Measurements from ENCODE around the gene SSR1.

DNA sequence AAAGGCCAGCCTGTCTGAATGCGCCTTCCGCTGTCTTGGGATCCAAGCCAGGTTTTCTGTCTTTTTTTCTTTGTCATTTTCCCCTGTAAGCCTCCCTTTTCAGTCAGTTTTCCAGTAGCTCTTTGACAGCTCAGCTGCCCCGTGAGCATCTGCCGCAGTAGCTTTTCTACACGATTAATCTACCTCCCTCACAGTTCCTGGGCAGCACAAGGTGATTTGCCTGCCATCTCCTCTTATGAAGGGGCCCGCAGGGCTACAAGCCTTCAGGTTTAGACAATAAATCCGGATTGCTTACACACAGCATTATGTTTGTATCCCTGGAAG, 77.0 kb downstream of the LY86 start:
- RRBS = no CpG with 5 or more reads among the region's 7 CpGs
CAGE:
- cytosol, long polyA plus RNA = no peak
- long polyA plus RNA = no peak
- nucleus, long polyA plus RNA = no peak

DNA sequence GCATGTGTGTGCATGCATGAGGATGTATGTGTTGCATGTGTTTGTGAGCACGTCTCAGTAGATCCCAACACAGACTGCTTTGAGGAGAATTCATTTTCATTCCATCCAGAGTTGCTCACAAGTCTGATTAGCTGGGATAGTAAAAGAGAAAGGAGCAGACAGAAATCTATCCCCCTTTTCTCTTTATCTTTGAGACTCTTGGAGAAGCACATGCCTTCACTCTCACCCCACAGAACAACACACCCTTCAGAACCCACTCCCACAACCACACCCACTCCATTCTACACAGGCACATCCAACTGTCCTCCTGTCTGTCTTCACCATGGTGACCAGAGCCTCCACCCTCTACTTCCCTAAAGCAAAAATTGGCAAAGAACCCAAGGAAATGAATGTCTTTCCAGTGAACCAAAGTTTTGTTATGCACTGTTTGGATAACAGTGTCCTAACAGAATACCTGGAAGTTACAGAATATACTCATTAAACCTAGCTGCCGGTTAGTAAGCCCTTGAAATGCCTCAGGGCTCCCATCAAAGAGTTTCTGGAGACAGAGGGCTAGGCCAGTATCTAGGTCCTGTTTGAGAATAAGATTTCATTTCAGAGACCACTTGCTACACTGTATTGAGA, 100.9 kb downstream of the LY86 start:
- RRBS = no CpG with 5 or more reads among the region's 2 CpGs
CAGE:
- cytosol, long polyA plus RNA = no peak
- long polyA plus RNA = no peak
- nucleus, long polyA plus RNA = no peak

DNA sequence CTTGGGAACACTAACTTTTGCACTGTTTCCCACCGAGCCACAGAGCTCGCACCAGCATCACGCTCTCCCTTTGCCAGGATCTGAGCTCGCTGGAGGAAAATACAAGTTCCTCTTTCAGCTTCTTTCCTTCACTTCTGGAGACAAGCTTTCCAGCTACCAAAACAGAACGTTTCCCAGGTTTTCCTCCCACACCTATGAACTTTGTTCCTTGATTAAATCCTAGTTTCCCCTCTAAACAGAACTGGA, 135.3 kb downstream of the LY86 start:
- RRBS = no CpG with 5 or more reads among the region's 5 CpGs
CAGE:
- cytosol, long polyA plus RNA = no peak
- long polyA plus RNA = no peak
- nucleus, long polyA plus RNA = no peak

DNA sequence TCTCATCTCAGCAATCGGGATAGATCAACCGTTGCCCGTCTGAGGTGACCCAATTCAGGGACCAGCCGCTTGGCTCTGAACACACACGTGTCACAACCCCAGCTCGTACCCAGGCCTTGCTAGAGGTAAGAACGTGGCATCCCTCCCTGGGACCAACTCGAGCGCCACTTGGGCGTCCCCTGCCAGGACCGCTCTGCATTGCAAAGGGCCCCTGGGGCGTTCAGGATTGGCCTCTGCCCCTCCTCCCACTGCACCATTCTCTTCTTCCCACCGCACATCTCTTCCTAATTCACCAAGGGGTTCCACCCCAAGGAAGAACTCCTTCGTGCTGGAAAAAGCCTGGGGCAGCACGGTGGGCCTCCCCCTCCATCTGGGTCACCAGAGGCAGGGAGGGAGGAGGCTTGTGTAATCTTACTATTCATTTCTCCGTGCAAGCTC, 136.7 kb downstream of the LY86 start:
- RRBS = no CpG with 5 or more reads among the region's 16 CpGs
CAGE:
- cytosol, long polyA plus RNA = no peak
- long polyA plus RNA = no peak
- nucleus, long polyA plus RNA = no peak

DNA sequence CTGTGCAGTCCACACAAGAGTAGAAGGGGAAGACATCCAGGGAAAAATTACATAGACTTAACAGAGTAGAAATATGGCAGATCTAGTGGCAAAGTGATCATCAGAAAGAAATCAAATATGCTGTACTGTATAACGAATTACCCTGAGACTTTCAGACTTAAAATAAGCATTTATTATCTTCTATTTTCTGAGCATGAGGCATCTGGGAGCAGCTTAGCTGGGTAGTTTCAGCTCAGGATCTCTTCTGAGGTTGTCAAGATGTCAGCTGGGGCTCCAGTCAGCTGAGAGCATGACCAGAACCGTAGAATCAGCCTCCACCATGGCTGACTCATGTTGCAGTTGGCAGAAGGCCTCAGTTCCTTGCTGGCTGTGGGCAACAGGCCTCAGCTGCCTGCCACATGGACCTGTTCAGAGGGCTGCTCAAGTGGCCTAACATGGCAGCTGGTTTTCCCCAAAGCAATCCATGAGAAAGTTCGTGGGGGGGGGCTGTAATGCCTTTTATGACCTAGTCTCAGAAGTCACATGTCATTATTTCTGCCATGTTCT, 142.2 kb downstream of the LY86 start:
- RRBS = no CpG with 5 or more reads among the region's 3 CpGs
CAGE:
- cytosol, long polyA plus RNA = no peak
- long polyA plus RNA = no peak
- nucleus, long polyA plus RNA = no peak

DNA sequence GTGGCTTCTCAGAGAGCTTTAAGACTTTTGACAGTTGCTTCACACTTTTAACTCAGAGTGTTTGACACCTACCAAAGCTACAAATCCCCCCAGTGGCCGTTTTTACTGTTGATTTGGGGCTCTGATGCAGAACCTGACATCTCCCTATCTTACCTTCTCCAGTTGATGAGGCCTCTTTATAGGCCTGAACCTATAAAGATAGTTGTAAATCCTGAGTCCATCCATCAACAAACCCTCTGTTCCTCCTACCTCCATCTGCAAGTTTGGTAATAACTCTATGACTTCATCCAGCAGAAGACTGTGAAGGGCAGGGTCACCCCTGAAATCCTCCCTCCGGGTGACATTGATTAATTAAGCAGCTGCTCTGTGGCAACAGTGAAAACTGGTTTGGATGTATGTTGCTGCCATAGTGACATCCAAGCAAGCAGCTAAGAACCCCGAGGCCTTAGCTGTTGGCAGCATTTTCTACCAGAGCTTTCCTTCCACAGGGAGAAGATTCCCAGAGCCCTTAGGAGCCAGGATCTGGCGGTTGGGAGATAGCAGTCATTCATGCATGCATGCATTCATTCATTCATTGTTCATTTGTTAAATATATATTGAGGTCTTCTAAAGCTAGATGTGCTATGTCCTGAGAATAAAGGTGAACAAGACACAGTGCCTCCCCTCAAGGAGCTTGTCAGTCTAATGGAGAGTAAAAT, 226.0 kb upstream of the RREB1 start:
- RRBS = no CpG with 5 or more reads among the region's 4 CpGs
CAGE:
- cytosol, long polyA plus RNA = no peak
- long polyA plus RNA = no peak
- nucleus, long polyA plus RNA = no peak

DNA sequence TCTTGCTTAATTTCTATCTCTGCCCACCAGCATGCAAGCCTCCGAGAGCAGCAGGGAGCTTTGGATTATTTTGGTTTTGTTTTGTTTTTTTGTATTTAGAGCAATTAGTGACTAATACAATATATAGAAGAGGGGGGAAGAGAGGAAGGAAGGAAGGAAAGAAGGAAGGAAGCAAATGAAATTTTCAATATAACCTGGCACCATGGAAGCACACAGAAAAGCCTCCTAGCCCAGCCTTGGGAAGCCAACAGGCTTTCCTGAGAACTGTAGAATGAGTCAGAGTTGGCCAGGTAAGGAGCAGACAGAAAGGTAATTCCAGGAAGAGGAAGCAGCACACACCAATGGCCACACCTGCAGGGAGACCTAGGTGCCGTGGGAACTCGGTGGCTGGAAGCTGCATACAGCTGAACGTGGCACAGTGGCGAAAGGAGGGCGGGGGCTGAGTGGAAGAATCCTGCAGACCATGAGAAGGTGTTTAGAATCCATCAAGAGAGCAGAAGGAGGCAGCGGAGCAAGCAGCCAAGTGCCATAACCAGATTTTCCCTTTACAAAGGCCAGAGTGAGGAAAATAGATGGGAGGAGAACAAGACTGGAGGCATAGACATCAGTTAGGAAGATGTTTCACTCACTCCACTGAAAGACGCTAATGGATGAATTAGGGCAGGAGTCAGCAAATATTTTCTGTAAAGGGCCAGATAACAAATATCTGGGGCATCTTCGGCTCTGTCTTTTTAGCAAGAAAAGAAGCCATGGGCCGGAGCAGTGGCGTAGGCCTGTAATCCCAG, 224.7 kb upstream of the RREB1 start:
- RRBS = no CpG with 5 or more reads among the region's 11 CpGs
CAGE:
- cytosol, long polyA plus RNA = no peak
- long polyA plus RNA = no peak
- nucleus, long polyA plus RNA = no peak

DNA sequence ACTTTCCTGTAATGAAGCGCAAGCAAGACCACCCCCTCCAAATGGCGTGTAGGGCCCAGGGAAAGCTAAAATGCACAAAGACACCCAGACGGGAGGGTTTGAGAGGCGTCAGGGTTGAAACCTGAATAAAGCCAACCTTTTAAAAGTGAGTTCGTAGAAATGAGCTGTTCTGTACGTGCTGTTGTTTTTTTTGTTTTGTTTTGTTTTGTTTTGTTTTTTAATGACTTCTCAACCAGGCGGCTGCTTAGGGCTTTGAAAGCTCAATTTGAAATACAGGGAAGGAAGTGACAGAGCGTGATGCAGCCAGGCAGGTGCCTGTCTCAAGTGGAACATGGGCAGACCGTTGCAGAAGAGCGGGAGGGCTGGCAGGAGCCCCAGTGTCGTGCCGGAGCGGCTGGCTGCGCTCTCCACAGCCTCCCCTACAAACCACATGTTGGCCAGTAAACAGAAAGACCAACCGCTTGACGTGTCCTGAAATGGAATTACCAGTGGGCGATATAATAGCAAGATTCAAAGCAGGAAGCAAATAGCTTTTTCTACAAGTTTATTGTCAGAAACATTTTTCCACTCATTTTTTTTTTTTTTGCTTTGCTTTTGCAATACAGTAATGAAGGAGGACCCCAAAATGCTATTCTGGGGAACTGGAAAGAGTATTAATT, 164.9 kb upstream of the RREB1 start:
- RRBS = no CpG with 5 or more reads among the region's 17 CpGs
CAGE:
- cytosol, long polyA plus RNA = no peak
- long polyA plus RNA = no peak
- nucleus, long polyA plus RNA = no peak

- RRBS = 37% methylated on average over 7 of the region's 19 CpGs
CAGE:
- cytosol, long polyA plus RNA = no peak
- long polyA plus RNA = no peak
- nucleus, long polyA plus RNA = no peak
Observed at GRCh38 chr6:7050498-7051201, 57.1 kb upstream of the RREB1 start.

- RRBS = under 1% methylated on average over 22 of the region's 74 CpGs
CAGE:
- cytosol, long polyA plus RNA = no peak
- long polyA plus RNA = no peak
- nucleus, long polyA plus RNA = no peak
Observed at GRCh38 chr6:7140500-7141590, 33.1 kb downstream of the RREB1 start.

DNA sequence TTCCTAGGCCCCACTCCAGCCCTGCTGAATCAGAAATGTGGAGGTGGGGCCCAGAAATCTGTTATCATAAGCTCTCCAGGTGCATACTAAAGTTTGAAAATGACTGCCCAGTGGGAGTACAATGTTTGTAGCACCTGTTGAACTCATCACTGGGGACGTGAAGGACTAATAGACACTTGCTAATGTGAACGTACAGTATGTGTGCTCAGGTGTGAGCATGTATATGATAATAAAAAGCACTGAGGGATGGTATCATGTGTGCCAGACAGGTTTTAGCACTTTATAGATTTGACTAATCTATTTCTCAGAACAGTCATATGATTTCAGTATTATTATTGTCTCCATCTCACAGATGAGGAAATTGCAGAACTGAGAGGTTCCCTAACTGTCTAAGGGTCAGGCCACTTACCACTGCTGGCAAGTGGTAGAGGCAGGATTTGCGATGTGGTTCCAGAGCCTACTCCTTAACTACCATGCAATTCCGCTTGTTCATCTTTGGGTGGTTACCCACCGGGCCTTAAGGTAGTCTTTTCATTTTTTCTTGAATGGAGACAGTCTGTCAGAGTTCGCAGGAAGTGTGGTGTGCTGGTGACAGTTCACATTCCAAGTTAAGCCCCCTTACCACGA, 46.6 kb downstream of the RREB1 start:
- RRBS = no CpG with 5 or more reads among the region's 7 CpGs
CAGE:
- cytosol, long polyA plus RNA = no peak
- long polyA plus RNA = no peak
- nucleus, long polyA plus RNA = no peak

DNA sequence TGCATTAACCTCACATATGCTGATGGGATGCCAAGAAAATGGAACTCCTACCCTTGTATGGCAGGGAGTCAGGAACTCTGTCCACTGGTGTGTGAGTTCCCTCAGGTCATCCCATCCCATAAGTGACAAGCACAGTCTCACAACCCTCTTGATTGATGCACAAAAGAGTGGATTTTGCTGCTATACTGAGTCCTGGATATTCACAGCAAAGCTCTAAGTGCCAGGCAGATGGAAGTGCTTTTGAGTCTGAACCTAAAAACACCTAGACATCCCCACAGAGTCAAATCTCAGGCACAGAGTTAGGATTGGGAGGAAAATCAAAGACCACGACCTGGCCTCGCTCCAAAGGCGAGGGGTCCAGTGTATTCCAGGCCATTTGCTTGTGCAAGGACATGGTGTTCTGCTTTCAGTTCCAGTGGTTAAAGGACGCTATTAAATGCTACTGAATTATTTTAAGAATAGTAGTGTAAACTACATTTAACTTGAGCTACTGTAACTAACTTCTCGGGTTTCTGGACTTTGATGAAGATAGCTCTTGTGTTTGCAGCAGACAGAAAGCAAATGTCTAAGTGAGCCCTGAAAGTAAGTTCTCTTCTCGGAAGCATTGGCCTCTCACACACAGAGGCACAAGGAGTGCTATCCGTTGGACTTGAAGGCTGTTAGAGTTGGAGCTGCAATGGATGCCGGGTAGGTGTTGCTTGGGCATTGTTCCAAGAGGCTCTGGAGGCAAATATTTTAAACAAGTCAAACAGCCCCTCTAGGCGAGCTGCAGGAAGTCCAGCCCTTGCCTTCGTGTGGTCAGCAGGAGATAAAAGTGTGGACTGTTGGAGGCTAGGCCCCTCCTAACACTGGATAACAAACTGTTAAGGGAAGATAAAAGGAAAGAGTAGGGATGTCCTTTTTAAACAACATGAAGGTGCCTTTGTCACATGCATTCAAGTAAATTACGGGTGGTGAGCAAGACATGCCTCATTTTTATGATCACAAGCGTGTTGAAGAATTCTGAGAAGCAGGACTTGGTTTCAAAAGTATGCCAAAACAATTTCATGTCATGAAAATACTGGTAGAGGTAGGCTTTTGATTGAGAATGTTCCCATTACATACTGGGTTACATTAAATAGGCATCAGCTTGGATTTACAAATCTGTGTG, 57.1 kb downstream of the RREB1 start:
- RRBS = no CpG with 5 or more reads among the region's 12 CpGs
CAGE:
- cytosol, long polyA plus RNA = no peak
- long polyA plus RNA = no peak
- nucleus, long polyA plus RNA = no peak

DNA sequence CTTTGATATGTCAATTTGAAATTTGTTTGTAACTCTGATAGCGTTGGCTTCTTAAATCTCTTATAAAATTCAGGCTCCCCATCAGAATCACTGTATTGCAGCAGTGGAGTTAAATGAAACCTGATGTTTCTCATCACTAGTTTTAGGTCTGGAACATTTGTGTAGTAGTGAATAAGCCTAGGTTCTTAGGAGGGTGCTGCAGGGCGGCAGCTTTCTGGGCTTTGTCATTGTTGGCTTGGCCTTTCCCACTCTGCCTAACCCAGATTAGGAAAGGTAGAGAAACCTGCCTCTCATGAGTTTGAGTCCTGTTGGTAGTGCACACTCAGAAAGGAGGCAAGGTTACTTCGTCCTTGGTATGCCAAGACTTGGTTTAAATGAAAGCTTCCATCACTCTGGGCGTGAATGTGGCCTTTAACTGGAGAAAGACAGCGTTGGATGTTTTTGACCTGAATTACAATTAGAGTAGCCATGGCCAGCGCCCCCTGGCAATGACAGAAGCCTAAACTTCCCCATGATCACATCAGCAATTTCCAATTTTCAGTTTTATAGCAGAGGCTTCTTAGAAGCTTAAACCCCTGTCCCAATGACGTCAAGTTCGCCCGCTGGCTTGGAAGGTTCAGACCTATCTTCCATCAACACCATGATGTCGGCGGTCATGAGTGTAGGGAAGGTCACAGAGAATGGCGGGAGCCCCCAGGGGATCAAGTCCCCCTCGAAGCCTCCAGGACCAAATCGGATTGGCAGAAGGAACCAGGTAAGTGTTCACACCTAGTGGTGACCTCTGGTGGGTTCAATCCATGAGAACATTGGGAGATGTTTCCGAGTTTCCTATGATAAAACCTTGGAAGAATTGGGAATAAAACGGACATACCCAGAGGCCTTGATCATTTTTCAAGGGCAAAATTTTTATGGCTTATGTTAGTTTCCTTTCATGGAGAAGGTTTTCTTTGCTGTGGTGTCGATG, 73.8 kb downstream of the RREB1 start:
- RRBS = no CpG with 5 or more reads among the region's 17 CpGs
CAGE:
- cytosol, long polyA plus RNA = no peak
- long polyA plus RNA = no peak
- nucleus, long polyA plus RNA = no peak

GRCh38 chr6:7220358-7220655, 92.7 kb downstream of the SSR1 start:
- RRBS = no CpG with 5 or more reads among the region's 3 CpGs
CAGE:
- cytosol, long polyA plus RNA = no peak
- long polyA plus RNA = no peak
- nucleus, long polyA plus RNA = no peak

DNA sequence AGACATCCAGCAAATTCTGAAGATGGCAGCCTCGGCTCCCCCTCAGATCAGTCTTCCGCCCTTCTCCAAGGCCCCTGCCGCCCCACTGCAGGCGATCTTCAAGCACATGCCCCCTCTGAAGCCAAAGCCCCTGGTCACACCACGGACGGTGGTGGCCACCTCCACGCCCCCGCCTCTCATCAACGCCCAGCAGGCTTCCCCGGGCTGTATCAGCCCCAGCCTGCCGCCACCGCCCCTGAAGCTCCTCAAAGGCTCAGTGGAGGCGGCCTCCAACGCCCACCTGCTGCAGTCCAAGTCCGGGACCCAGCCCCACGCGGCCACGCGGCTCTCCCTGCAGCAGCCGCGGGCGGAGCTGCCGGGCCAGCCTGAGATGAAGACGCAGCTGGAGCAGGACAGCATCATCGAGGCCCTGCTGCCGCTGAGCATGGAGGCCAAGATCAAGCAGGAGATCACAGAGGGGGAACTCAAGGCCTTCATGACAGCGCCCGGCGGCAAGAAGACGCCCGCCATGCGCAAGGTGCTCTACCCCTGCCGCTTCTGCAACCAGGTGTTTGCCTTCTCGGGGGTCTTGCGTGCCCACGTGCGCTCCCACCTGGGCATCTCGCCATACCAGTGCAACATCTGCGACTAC, 83.4 kb downstream of the SSR1 start:
- RRBS = 95% methylated on average over 14 of the region's 39 CpGs
CAGE:
- cytosol, long polyA plus RNA = no peak
- long polyA plus RNA = no peak
- nucleus, long polyA plus RNA = no peak

GRCh38 chr6:7238453-7239606, 74.2 kb downstream of the SSR1 start:
- RRBS = no CpG with 5 or more reads among the region's 16 CpGs
CAGE:
- cytosol, long polyA plus RNA = no peak
- long polyA plus RNA = no peak
- nucleus, long polyA plus RNA = no peak

DNA sequence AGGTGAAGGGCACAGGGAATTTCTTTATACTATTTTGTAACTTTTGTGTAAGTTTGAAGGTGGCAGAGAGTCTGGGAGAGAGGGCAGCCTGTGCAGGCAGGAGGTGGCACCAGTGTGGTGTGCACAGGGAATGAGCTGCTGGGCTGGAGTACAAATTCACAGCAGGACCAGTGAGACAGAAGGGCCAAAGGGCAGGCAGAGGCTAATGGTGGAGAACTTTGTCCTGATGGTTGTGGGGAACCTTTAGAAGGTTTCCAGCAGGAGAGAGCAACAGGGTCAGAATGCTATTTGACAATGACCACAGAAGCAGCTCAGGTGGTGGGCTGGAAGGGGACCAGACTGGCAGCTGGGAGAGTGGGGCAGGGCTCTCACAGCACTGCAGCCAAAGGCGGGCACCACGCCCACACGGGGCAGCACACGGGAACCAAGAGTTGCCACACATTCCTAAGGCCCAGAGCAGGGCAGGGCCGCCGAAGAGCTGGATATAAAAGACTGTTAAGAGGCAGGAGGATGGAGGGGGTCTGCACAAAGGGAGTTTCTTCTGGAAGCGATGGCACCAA, 42.1 kb downstream of the SSR1 start:
- RRBS = no CpG with 5 or more reads among the region's 7 CpGs
CAGE:
- cytosol, long polyA plus RNA = no peak
- long polyA plus RNA = no peak
- nucleus, long polyA plus RNA = no peak

DNA sequence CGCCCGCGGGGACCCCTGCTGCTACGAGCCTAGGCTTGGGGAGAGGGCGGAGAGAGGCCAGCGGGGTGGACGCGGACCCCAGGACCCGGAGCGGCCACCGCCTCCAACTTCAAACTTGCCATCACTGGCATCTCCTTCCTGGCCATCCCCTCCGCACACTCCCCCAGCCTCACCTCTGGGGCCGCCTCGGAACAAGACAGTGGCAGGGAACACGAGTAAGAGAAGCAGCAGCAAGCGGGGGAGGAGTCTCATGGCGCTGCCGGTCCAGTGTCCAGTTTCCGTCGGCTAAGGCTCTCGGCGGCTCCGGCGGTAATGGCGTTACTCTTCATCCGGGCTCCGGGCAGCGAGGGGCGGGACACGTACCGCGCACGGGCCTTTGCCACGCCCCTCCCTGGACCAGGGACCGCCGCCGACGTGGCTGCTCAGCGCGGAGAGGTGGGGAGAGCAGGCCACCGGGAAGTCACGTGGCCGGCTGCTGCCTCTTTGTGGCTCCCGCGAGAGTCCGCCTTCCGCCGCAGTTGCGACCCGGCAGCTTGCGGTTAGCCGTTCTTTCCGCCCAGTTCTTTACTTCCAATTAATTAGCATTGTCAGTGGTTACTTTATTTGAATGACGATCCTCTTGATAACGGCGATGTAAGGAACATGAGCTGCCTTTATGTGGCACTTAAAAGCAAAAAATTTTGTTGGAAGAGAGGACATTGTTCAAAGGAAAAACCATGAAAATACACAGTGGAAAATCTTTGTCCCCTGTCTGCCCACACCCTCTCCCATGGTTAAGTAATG, at the start of gene SSR1:
Gene SSR1, minus strand, starts transcription at position 331 of the 783 bp plus-strand sequence.
- RRBS = 1% methylated on average over 14 of the region's 56 CpGs
CAGE:
- cytosol, long polyA plus RNA = start-site peak on the minus strand centred at position 336 of the sequence, 39 bp wide, 604 and 603 reads in 2 replicates
- long polyA plus RNA = start-site peak on the minus strand centred at position 328 of the sequence, 25 bp wide, 360 and 407 reads in 2 replicates
- nucleus, long polyA plus RNA = no peak

DNA sequence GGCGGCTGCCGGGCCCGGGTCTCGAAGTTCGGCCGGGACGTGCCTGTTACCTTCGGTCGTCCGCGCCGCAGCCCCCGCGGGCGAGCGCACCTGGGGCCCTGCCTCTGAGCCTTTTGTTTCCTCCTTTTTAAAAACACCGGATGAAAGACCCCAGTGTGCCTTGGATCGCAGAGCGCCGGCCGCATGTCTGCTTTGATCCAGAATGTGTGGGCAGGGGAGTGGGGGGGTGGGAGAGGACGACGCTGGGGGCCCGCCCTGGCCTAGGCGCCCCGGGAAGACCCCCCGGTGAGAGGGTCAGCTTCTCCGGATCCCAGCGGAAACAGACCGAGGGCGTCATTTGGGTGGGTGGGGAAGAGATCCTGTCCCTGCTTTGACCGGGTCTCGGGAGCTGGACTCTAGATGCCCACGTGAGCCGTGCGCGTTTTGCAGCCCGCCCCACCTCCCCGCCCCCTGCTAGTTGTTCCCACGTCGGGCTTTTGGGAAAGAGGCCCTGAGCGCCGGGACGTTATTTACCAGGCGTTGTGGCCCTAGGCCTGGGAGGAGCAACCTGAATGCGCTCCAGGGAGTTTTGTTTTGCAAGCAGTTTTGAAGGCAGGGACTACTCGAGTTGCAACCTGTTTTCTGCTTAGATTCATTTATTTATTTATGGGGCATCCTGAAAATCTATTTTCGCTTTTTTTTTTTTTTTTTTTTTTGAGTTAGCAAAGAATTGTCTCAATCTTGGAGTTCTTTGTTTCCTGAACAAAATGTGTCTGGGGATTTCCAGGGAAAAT, 1.4 kb downstream of the DSP start:
- RRBS = 5% methylated on average over 21 of the region's 48 CpGs
CAGE:
- cytosol, long polyA plus RNA = no peak
- long polyA plus RNA = no peak
- nucleus, long polyA plus RNA = no peak

DNA sequence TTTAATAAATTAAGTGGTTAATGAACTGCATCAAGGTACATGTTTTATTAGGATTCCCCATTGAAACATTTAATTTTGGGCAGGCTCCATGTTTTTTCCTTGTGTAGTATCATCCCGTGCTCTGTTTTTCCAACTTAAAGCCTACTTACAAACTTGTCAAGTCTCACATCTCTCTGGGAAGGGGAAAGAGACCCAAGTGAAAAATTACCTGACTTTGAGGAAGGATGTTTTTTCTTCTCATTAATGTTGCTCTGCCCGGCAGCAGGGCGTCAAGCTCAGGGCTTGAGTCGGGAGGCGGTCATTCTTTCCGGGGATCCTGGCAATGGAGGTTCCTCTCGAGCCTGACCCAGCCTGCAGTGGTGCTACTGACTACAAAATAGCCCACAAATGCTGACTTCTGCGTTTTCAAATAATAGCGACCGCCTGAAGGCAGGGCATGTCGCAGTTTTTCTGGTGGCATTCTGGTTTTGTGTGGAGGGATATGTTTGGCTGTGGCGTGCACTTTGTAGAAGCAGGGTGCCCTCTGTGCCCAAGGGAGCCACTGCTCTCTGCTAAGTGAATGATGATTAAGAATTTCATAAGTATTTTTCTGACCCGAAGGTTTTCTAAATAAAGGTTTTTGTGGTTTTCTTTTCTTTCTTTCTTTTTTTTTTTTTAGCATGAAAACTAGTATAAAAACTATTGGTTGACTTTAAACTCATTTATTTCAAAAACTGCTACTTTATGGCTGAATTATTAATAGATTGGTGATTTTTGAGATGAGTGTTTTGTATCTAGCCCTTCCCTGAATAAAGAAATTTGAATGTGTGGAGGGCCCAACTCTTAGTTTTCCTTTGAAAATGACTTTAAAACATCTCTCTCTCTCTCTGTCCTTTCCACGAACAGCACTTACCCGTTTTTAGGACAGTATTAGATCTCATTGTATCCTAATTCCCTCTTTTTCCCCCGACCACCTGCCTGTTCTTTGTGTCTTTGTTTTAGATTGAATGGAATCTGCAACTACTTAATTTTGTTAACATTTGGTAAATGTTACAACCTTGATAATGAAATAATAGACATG, 2.7 kb downstream of the DSP start:
- RRBS = 47% methylated on average over 5 of the region's 16 CpGs
CAGE:
- cytosol, long polyA plus RNA = no peak
- long polyA plus RNA = no peak
- nucleus, long polyA plus RNA = no peak